Measurements from ENCODE around the genes DIPK1B and RABL6.

DNA sequence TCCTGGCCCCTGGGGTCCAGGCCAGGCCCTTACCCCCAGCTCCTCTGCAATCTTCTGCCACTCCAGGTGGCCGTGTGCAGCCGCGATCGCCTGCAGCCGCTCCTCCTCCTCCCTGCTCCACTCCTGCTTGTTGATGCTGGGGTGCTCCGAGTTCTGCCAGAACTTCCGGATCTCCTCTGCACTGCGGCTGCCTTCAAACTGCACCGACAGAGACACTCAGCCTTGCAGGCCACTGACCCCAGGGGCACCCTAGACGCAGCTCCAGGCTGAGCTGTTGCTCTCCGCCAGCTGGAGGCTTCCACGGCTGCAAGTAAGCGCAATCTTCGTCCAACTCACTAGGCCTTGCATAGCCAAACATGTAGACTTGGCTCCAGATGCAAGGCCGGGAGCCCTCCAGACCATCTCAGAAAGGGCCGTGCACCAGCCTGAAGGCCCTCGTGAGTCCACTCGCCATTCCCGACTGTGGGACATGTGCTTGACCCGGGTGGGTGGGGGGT, 8.0 kb downstream of the SNAPC4 start:
- PRO-cap: no peak
- RAMPAGE, long total RNA, 4 experiments: no peak in any of the 4 experiments

DNA sequence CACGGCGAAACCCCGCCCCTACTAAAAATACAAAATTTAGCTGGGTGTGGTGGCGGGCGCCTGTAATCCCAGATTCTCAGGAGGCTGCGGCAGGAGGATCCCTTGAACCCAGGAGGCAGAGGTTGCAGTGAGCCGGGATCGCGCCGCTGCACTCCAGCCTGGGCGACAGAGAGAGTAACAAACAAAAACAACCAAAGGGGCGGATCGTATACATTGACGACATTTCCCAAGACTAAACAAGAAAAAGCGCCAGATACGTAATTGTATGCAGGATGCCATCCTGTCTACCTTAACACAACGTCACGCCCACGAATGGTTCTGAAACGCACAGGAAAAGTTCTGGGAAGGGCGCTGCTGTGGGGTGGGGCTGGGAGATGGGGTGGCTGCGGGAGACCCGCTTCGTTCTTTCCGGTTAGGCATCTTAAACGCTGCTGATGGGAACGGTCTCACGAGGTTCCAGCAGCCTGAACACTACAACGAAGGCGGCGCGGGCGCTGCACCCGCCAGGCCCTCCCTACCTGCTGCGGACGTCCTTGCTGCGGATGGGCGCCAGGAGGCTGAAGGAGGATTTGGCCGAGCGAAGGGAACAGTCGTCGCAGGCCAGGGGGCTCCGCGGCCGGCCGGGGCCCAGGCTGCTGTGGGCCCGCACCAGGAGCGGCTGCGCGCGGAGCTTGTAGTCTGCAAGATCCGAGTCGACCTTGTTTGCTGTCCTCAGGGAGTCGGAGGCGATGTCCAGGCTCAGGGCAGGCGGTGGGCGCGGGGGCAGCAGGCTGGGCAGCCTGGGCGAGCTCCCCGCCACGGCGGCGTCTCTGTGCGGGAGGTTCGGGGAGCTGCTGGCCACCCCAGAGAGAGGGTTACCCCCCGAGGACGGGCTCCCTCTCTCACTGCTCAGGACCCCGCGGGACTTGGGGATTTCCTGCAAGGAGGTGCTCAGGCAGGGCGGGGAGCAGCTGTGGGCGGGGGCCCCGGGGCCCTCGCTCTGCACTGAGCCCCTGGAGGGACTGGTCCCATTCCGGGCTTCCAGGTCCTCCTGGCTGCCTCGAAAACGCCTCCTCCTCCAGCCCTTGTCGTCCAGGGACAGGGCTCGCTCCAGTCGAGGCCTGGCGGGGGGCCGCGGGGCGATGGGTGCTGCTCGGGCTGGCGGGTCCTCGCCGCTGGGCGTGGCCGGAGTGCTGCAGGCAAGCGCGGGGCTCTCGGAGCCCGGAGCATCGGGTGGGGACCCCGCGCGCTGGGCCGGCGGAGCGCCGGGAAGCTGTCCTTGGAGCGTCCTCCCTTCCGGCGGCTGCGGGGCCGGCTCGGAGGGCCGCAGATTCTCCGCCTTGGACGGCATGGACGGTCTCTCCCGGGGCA, 1.1 kb downstream of the INPP5E start:
- PRO-cap: unidirectional peak, plus-strand start at position 589 of the sequence; unidirectional peak, plus-strand start at position 1,185 of the sequence
- RAMPAGE, long total RNA, 4 experiments: no peak in any of the 4 experiments

GRCh38 chr9:136501614-136502559, 19.0 kb upstream of the SEC16A start:
- PRO-cap: no peak
- RAMPAGE, long total RNA, 4 experiments: no peak in any of the 4 experiments

GRCh38 chr9:136515328-136516401, 30.2 kb downstream of the NOTCH1 start:
- PRO-cap: no peak
- RAMPAGE, long total RNA, 4 experiments: no peak in any of the 4 experiments

- PRO-cap: bidirectional peak, plus-strand start at chr9:136526407, minus-strand start at chr9:136526229
- RAMPAGE, long total RNA, 4 experiments: no peak in any of the 4 experiments
These were observed 19.9 kb downstream of the NOTCH1 start for GRCh38 chr9:136525831-136526552.

- PRO-cap: no peak
- RAMPAGE, long total RNA, 4 experiments: no peak in any of the 4 experiments
These were observed 18.7 kb upstream of the NOTCH1 start for GRCh38 chr9:136564357-136565181.

DNA sequence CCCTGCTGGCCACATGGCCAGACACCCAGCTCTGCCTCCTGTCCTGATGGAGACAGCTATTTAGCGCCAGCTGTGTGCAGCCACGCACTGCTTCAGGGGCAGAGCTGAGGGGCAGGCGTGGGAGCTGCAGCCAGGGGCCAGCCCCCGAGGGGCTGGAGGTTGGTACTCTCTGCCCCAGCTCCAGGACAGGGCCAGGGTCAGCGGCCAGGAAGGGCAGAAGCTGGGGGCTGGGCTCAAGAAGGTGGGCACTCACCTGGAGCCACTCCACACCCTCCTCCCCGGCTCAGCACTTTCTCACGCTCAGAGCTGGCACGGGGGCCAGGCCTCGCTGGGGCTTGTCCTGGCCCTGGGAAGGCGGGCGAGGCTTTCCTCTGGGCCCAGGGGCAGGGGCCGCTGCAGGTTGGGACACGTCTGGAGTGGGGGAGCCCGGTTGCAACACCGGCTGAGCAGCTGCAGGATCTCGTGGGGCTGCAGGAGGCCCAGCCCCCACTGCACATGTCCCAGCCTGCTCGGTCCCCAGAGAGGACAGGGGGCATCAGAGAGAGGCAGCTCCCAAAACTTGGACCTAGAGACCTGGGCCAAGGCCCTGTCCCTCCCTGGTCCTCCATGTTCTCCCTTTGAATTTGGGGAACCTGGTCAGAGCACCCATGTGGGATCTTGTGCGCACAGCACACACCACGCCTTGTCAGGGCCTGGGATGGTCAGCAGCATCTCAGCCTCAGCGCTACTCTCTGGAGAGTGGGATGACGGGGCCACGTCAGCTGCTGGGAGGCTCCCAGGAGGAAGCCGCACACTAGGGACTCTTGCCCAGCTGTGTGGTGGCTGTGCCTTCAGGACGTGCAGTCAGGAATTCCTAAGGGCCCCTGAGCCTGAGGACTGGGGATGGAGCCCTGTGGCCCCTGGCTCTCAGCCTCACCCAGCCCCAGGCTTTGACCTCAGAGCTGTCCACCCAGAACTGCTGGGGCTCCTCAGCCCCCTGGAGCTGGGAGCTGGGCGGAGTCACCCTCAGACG, 38.8 kb upstream of the EGFL7 start:
- PRO-cap: no peak
- RAMPAGE, long total RNA, 4 experiments: no peak in any of the 4 experiments

DNA sequence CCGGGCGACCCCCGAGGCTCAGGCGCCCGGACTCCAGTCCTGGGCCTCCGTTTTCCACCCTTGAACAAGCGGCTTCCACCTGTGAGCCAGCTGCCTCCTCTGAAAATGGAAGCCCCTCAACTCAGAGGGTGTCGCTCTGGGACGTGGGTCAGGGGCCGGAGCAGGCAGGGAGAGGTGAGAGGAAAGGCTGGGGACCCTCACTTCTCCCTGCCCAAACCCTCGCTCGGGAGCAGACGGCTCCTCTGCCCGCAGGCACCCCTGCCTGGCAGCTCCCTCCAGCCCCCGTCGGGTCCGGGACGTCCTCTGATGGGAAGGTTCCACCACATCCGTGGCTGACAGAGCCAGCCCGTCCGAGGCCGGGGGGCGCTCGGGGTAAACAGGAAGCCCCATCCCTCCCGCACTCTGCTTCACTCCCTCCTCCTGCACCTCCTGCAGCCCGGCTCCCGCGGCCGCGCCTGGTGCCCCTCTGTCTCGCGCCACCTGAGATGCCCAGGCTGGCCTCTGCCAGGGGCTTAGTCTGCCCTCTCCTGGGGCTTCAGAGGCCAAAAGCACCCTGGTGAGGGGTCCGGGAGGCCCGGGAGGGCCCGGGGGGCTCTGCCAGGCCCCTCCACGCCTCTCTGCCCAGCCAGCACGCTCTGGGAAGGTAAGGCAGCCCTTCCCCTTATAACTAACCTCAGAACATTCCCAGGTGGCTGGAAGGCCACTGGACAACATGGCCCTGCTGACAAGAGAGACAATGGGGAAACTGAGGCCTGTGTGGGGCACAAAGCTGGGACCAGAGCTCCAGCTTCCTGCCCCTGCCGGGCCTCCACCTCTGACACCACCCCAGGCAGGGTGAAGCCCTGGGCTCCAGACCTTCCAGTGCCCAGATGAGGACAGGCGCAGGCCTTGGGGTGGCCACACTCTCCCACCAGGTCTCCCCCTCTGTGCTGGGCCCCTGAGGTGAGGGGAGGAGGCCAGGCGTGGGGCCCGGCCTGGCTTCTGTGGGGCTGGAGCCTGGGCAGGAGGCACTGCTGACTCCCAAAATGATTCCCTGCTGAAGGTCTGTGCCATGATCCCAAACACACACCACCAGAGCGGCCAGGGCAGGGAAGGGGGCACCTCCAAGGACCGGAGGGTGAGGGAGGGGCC, 3.4 kb upstream of the EGFL7 start:
- PRO-cap: bidirectional peak, plus-strand start at position 438 of the sequence, minus-strand start at position 305 of the sequence
- RAMPAGE, long total RNA, 4 experiments: no peak in any of the 4 experiments

- PRO-cap: no peak
- RAMPAGE, long total RNA, 4 experiments: no peak in any of the 4 experiments
These were observed 10.8 kb downstream of the AGPAT2 start for GRCh38 chr9:136676407-136676848.

- PRO-cap: no peak
- RAMPAGE, long total RNA, 4 experiments: no peak in any of the 4 experiments
These were observed 2.2 kb downstream of the AGPAT2 start for GRCh38 chr9:136685034-136685528.

- PRO-cap: no peak
- RAMPAGE, long total RNA, 4 experiments: no peak in any of the 4 experiments
These were observed 992 bp upstream of the AGPAT2 start for GRCh38 chr9:136688353-136688545.

GRCh38 chr9:136694197-136694857, 7.1 kb upstream of the AGPAT2 start:
- PRO-cap: no peak
- RAMPAGE, long total RNA, 4 experiments: no peak in any of the 4 experiments

GRCh38 chr9:136711639-136712705, at the start of gene DIPK1B:
TSS of gene DIPK1B (plus strand) at chr9:136712572.
- PRO-cap: unidirectional peak, plus-strand start at chr9:136712572
- RAMPAGE, long total RNA, 4 experiments: no peak in any of the 4 experiments

GRCh38 chr9:136789115-136789830, 1.9 kb upstream of the TMEM141 start:
- PRO-cap: no peak
- RAMPAGE, long total RNA, 4 experiments: no peak in any of the 4 experiments

DNA sequence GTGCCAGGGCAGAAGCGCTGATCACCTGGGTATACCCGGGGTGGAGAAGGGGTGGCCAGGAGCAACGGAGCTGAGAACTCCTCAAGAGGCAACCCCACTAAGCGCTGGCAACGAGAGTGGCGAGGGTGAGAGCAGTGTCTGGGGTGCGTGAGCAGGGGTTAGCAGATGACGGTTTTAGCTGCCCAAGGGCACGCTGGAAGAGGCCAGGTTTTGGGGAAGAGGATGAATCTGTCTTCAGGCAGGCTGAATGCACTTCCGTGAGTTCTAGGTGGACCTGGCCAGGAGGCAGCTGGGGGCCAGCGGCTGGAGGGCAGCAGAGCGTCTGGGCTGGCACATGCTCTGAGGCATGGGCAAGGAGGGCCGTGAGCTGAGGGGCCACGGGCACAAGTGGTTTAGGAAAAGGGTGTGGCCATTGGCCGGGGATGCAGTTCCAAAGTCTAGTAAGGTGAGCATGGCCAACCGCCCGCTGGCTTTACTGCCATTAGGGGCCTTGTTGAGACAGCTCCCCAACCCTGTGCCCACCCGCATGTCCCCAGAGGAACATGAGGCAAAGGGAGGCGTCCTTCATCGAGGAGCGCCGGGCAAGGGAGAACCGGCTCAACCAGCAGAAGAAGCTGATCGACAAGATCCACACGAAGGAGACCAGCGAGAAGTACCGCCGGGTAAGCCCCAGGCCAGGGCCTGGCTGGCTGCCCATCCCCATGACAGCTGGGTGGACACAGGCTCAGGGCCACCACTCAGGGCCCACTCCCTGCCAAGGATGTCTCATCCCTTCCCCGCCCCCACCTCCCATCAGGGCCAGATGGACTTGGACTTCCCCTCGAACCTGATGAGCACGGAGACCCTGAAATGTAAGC, 3.6 kb upstream of the RABL6 start:
- PRO-cap: no peak
- RAMPAGE, long total RNA, 4 experiments: no peak in any of the 4 experiments

GRCh38 chr9:136807125-136808474, at the start of gene RABL6:
TSS of gene RABL6 (plus strand) at chr9:136807948.
- PRO-cap: bidirectional peak, plus-strand start at chr9:136807947, minus-strand start at chr9:136807840
- RAMPAGE, long total RNA, 4 experiments: start-site peak on the minus strand in 1 of 4 experiments, at chr9:136807772-136807839 at its widest, 10 reads per replicate

DNA sequence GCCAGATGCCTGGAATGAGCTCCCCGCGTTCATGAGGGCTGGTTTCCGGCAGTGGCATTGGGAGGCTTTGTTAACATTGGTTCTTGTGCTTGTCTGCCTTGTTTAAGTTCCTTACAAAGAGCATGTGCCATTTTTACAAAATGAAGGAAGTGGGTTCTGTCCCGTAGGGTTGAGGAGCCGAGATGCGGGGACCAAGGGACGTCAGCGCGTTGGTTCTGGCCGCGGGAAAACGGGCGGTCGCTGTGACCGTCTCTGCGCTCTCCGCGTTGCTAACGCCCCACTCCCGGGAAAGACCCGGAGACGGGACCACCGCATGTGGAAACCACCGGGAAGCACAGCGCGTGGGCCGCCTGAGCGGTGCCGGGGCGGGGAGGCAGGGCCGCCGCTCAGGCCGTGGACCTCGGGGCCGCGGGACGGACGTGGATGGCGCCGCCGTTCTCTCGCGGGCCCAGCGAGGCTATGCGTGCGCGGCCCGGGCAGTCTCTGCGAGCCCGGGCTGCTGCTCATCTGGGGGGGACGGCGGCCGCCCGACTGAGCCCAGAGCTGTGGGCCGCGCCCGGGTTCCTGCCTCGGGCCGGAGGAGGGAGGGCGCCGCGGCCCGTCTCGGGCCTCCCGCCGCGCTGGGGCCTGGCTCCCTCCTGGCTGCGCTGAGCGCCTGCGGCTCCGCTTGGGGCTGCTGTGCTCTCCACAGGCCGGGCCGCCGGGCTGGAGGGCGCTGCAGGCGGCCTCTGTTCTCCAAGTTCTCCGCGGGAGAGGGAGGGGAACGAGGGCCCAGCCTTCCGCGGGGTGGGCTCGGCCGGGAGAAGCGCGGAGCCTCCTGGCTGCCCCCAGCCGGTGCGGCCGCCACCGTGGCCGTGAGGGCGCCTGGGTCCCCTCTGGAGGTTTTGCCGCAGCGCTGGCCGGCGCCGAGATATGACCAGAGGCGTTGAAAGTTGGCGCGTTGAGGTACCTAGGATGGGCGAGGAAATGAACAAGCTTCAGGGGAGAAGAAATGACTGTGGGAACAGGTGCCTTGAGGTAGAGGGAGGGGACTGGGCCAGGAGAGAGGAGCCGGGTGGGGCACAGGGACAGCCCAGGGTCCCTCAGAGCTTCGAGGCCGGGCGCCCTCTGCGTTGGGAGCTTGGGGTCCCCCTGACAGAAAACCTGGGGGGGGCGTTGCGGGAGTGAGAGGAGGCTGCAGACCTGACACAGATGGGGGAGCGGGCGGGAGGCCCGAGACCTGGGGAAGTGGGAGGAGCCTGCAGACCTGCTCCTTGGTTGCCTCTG, 13.7 kb downstream of the RABL6 start:
- PRO-cap: no peak
- RAMPAGE, long total RNA, 4 experiments: no peak in any of the 4 experiments

GRCh38 chr9:136846892-136847212, 2.4 kb upstream of the PHPT1 start:
- PRO-cap: no peak
- RAMPAGE, long total RNA, 4 experiments: no peak in any of the 4 experiments

DNA sequence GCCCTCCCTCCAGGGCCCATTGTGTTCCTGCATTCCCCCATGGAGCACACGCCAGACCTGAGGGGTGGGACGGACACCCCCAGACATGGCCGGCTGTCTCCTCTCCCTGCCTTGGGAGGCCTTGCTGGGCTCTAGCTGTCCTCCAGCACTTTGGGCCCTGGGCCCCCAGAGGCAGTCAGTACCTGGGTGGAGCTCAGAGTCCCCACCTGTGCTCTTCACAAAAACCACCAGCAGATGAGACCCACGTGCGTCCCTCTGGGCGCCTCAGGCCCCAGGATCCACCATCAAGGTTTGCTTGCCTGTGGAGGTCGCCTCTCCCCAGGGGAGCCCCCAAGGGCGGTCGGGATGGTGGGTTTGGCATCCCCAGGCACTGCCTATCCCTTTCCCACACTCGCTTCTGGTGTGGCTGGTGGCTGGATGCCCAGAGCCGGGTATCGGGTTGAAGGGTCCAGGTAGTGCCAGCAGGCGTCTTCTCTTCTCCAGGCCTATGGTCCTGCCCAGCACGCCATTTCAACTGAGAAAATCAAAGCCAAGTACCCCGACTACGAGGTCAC, 1.1 kb downstream of the PHPT1 start:
- PRO-cap: no peak
- RAMPAGE, long total RNA, 4 experiments: no peak in any of the 4 experiments

GRCh38 chr9:136854242-136854928, 2.2 kb downstream of the MAMDC4 start:
- PRO-cap: no peak
- RAMPAGE, long total RNA, 4 experiments: no peak in any of the 4 experiments

Measured in gastroesophageal sphincter (tissue), 4 donors.